Hair follicle dermal papilla cell (primary cell): ENCODE measurements around a stretch of chr1.

DNA sequence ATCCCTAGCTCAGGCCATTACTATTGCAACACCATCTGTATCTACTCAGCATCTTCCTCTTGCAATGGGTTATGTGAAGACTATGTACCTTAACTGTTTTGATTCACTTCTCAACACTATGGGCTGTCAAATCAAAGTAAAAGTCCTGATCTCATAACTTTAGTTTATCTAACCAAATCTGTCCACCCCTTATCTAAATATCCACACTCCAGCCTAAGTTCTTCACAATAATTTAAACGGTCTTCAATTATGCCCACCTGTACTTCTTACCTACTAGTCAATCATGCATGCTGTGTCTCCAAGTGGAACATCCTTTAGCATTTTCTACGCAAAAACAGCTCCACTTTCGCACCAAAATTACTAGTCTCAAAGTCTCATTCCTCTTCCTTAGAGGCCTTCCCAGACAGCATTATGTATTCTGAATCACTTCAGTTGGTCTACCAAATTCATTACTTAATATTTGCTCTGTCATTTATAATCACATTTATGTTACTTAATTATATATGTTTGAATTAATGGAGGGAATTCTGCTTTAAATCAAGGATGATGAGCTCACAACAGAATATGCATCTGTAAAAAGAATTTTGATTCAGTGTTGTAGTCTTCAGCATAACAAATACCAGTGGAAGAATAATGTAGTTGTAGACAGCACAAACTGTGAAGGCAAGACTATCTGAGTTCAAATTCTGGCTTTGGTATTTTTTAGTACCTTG is 58.8 kb upstream of the GUCA2A start:
- CAGE, long polyA plus RNA = no peak

- CAGE, long polyA plus RNA = no peak
Measured at GRCh38 chr1:42298681-42299801, 36.0 kb downstream of the FOXJ3 start.

DNA sequence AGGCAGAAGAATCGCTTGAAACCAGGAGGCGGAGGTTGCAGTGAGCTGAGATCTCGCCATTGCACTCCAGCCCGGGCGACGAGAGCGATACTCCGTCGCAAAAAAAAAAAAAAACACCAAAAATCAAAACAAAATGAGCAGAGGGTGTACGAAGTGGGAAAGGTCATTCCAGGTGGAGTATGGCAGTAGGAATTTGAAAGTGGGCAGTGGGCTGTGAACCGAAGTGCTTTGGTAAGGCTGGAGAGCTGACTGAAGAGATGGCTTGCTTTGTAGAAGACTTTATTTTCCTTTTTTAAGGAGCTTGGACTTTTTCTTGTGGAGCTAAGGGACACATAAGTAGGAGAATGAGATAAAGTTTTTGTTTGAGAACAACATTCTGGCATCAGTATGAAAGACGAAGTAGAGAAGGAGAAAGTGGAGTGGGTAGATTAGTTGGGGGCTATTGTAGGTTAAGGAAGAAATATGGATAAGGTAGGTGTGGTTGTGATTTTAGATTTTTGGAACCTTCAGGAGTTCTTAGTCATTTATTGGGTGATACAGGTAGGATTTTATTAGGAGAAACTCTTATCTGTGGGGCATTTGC is 1.6 kb downstream of the PPCS start:
- CAGE, long polyA plus RNA = no peak

DNA sequence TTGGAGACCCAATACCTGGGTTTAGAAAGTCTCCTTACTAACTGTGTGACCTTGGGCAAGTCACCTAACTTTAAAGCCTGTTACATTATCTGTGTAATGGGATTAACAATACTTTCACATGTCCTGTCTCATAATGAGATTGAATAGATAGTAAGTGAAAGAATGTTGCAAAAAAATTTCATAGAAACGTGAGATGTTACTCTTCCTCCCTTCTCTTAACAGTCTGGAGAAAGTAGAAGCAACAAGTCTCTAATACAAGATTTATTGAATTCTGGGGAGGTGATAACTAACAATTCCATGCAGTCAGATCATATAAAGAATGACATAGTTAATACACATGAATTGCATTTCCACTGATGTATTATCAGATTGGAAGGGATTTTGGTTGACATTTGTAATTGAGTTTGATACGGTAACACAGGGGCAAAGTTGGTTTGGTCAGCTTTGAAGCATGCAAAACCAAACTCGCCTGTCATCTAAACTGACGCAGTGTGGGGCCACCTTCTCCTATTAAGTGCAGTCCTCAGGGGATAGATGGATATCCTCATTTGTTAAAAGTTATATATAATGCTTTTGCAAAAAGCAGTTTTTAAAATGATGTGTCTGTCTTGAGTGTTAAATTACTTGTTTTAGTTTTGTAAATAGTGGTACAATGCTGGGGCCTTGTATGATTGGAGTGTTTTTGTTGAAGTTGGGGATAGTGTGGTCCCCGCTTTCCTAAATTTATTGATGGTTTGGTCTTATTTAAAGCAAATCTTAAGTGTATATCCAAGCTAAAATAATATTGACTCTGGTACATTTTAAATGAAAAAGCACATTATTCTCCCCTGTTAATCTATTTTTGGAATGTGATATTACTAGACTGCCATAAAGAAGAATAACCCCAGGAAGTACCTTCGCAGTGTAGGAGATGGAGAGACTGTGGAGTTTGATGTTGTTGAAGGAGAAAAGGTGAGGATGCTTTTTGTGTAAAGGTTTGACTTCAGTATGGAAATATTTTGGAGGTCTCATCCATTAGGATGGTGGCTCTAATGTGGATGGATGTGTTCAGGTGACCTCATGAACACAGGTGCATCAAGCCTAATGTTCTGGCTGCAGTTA is 13.5 kb downstream of the YBX1 start:
- CAGE, long polyA plus RNA = no peak

DNA sequence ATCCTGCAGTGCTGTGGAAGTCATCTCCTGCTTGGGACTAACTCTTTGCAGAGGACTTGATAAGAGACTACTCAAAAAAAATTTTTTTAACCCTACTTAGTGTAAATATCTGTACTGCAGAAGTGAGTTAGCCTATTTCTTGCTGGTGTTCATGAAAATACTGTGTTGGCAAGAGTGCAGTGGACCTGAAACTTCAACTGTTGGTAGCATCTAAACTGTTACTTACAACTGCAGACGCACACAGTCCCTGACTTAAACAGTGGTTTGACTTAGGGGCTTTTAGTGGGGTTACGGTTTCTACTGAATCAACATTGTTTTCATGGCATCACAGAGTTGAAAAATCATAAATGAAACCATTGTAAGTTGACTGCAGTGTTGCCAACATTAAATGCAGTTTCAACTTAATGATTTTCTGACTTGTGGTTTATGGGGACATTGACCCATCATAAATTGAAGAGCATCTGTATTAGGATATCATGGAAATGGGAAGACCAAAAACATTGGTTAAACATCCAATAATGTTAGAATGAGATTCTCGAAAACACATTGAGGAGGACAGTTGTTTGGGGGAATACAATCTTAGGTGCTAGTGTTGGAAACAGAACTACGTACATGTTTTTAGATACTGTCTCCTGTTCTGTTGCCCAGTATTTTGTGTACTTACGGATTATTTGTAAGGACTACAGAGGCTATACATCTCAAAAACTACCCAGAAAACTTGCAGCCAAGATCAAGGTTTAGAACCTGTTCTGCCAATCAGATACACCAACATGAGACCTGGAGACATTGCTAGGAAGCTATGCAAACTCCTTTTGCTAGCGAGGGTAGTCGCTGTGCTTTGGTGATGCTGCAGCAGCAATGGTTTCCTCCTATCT is 21.4 kb downstream of the YBX1 start:
- CAGE, long polyA plus RNA = no peak

DNA sequence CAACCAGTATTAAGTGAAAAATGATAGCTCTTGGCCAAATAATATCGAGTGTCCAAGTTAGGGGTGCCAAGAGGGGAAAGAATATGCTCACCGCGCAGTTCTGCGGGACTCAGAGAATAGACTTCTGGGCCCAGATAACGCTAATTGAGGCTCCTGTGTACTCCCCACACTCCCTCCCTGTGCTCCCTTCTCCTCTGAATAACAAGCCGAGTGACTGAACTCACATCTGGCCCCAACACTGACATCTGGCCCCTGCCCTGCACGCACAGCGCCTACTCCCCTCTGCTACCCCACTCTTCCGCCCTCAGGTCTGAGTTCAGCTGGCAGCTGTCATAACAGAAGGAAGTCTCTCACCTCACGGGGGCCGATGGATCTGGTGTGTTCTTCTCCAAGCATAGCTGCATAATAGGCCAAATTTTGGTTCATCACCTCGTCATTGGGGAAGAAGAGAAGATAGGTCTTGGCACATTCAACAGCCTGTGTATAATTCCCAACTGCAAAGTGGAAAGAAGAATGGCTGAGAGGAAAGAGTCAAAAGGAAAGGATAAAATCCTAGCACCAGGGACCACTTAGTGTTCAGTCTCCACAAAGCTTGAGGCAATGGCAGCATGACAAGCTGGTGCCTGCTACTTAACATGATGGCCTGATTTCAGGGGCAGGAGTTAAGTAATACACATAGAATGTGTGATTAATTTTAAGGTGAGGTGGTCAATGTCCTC is 9.2 kb downstream of the P3H1 start:
- CAGE, long polyA plus RNA = no peak

DNA sequence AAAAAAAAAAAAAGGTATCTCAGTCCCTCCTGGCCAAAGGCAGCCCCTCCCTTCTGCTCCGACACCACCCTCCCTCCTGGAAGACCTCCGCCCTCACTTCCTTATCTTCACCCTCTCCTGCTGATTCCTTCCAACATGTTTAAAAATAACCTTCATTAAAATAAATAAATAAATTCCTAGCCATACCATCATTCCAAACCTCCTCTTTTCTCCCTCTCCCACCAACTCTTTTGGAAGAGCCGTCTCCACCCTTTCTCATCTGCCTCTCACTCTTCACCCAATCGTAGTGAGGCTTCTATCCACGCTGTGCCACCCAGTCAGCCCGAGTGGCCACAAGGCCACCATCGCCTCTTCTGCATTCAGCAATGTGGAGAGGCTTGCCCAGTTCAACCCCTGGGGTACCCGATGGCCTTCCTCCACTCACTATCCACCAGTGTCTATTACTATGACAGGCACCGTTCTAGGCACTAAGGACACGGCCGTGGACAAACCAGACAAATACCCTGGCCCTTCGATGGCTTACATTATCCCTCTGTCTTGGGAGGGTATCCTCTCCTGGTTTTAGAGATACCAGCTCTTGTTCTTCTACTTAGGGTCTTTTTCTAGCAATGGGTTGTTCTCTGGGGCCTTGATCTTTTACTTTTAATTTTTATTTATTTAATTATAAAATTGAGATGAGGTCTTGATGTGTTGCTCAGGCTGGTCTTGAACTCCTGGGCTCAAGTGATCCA is 18.5 kb downstream of the SLC2A1 start:
- CAGE, long polyA plus RNA = no peak

- CAGE, long polyA plus RNA = no peak
Measured at GRCh38 chr1:42967078-42967680, 8.5 kb upstream of the SLC2A1 start.

DNA sequence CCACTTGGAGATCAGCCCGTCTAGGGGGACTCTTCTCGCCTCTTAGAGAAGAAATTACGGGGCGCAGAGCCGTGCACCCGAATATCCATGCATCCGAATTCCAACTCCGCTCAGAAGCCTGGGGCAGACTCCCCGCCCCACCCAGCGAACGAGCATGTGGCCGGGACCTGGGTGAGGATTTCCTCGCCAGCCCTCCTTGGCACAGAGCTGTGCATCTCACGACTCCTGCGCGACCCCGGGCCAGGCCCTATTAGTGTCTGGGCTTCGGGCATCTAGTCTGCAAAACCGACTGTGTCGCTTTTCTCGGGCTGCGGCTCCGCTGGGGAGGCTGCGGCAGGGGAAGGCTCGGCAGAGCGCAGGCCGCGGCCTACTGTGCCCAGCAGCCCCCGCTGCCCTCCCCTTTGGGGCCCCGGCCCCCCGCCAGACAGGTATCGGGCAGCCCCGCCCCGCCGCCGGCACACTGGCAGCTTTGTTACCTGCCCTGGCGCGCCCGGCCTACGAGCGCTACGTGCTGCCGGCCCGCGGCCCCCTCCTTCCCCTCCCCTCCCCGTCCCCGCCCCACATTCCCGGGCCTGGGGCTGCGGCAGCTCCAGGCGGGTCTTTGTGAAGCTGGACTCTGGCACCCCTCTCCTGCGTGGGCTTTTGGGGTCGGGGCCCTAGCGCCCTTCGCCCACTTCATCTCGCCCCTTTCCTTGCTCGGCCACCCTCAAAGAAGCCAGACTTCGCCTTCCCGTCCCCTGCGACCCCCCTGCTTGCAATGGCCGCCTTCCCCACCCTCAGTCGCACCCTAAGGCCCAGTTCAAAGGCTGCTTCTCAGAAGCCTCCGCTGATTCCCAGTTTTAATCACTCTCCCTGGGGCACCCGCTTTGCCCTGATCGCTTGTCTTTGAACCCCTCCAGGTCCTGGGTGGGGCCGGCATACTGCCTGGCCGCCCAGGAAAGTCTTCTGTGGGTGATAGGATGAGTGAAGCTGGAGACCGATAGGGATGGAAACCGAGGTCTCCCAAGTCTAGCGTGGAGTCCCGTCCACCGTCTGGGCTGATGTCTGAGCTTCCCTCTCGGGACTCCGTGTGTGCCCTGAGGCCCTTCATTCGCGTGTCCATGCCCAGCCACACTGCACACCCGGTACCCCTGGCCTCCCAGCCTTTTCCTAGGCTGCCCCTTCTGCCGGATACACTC is 48.9 kb upstream of the SLC2A1 start:
- CAGE, long polyA plus RNA = no peak

DNA sequence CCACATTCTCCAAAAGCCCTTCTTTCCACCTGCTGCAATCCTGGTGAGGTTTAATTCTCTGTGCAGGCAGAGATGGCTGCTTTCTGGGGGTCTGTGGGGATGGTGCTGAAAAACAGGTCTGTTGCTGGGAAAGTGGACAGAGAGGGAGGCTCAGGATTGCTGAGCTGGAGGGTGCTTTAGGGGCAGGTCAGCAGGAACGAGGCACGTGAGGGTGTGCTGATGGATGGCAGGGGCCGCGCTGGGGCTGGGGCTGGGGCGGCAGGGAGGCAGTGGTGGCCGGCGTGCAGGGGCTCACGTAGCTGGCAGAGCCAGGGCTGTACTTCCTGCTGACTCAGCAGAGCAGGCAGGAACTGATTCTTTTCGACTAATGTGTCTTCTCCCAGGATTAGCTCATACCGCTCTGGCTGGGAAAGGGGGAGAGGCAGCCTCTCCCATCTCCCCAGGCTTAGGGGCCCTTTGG is 89.3 kb upstream of the CFAP144 start:
- CAGE, long polyA plus RNA = no peak

DNA sequence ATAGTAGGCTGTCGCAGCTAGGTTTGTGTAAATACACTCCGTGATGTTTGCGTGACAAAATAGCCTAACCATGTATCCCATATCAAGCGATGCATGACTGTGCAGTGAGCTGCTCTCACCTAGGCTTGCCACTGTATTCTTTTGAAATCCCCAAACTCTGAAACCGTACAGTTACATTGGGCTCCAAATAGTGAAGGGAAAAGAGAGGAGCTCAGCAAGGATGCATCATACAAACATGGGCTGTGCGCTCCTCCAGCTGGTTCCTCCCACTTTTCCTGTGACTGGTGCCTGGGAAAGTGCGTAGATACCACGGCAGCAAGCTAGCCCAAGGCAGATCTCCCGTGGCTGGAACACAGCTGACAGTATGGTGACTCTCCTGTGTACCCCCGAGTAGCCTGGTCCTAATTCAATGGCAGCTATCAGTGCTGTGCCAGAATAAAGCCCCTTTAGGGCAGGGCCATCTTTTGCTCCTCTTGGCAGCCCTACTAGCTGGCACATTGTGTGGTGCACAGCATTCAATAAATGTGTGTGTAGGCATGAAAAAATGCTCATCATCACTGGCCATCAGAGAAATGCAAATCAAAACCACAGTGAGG is 35.5 kb downstream of the CFAP57 start:
- CAGE, long polyA plus RNA = no peak

DNA sequence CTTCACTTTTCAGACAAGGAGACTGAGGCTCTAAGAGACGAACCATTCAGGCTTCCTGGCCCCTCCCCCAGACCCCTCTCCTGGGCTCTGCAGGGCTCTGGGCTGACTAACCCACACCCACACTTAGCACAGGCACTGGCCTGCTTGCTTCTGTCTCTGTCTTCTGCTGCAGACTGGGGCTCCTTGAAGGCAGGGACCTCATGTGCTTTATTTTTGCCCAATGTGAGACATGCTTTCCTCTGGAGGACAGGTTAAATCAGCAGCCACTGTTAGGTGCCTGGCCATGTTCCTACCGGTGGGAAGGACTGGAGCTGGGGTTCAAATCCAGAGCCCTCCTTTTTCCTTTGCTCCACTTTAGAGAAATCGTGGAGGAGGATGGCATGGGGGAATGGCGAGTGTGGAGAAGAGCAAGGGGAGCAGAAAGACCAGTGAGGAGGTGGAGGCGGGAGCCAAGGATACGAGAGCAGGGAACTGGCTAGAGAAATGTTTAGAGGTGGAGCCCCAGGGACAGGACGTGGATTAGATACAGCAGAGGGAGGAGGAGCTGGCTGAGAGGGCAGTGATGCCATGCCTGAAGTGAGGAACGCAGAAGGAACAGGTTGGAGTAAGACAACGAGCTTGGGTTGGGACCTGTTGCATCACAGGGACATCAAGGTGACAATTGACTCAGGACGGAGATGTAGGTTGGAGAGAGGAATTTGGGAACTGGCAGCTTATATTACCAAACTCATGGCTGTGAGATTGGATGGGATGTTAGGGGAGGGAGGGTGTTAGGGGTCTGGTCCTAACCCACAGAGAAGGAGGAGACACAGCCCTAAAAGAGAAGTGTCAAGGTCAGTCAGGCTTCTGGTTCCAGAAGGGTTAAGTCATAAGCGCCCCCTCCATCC is 1.8 kb downstream of the TMEM125 start:
- CAGE, long polyA plus RNA = no peak

DNA sequence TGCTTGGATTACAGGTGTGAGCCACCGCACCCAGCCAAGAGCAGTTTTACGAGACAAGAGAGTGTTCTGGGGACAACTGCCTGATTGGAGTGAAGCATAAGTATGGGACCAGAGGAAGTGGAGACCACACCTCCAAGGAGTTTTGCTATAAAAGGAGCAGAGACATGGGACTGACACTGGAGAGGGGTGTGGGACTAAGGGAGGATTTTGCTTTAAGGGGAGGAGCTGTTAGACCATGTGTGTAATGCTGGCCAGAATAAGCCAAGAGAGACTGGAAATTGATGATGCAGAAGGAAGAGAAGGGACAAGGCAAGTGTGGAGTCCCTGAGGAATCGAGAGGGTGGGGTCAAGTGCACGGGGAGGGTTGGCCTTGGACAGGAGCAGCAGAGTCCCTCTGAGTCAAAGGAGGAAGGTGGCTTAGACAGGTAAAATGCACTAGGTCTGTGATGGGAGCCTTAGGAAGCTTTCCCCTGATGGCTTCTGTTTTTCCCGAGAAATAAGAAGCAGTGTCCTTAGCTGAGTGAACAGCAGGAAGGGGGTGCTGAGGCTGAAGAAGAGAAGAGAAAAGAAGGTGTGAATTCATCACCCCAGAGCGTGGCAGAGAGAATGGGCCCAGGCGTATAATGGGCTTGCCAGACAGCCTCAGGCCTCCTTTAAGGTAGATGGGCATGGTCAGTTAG is 5.0 kb upstream of the C1orf210 start:
- CAGE, long polyA plus RNA = no peak

DNA sequence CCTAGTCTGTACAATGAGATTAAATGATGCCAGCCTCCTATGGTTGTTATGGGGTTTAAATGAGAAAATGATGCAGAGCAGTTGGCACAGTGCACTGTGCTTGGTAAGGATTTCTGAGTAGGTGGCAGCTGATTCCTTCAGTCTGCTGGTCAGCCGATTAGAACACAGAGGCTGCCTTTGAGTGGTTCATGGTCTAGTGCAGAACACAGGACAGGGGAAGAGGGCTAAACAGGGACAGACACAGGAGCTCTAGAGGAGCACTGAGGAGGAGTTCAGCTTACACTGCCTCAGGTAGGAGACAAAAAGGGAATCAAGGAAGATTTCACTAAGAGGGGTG is 1.4 kb downstream of the TIE1 start:
- CAGE, long polyA plus RNA = no peak

- CAGE, long polyA plus RNA = no peak
Measured at GRCh38 chr1:43303116-43303783, 2.5 kb downstream of the TIE1 start.

GRCh38 chr1:43359413-43359693 is 572 bp downstream of the CDC20 start:
- CAGE, long polyA plus RNA = no peak

- CAGE, long polyA plus RNA = no peak
Measured at GRCh38 chr1:43360525-43361401, 2.0 kb downstream of the CDC20 start.

- CAGE, long polyA plus RNA = no peak
Measured at GRCh38 chr1:43408918-43409381, 19.3 kb downstream of the SZT2 start.

- CAGE, long polyA plus RNA = no peak
Measured at GRCh38 chr1:43439525-43439740, 14.3 kb downstream of the HYI start.

DNA sequence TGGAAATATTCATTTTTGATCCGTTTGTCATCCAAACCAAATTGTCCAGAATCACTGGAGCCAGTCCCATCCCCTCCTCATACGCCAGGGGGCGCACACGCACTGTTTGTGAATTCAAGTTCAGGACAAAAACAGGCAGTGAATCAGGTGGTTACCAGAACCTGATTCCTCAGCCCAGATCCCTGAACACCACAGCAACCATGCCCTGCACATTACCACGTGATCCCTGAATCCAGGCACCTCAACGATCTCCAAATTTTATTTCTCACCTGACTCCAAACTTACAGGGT is 1.5 kb upstream of the PTPRF start:
- CAGE, long polyA plus RNA = no peak